ENCODE data around the genes CELA2A, SLC25A34 and UQCRHL.

DNA sequence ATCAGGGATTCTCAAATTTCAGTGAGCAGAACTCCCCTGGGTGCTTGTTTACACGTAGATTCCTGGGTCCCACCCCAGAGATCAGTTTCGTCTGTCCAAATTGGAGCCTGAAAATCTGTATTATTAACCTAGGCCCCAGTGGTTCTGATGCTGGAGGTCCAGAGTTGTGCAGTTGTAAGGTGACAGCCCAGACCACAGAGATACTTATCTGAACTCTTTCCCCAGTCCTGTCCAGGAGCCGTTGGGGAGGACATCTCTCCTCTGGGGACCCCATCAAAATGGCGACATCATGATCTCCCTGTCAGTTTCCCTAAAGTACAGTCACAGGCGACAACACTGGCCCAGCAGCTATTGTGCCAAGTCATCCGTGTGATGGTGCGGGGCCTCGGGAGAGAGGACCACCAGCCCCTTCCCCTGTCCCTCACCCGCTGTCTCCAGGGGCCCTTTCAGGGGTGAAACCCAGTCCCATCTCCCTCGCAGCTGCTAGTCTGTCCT, 779 bp upstream of the EFHD2 start:
- PRO-cap = no peak
- RAMPAGE, long total RNA = no peak

DNA sequence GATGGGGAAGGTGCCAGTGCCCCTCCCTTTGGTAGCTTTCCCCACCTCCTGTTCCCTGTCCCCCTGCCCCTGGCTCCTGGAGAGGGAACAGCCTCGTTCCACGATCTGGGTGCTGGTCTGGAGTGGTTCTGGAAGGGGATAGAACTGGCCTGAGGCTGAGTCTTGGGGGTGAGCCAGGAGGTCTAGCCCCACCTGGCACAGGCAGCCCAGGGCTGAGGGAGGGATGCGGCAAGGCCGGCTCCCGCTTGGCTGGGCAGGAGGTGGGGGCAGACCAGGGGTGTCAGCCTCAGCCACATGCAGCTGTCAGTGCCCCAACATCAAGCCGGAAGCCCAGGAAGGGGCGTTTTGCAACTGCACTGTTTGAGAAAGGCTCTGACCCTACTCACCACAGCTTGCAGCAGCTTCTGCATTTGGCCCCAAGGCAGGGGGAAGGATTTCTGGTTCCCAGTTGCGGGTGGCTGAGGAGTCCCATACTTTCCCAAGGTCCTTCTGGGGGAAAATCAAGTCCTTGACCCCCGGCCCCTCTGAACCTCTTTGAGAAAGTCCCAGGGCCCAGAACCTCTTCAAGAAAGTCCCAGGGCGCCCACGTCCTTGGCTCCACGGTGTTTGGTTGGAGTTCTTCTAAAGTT, 1.9 kb downstream of the EFHD2 start:
- PRO-cap = no peak
- RAMPAGE, long total RNA = no peak

DNA sequence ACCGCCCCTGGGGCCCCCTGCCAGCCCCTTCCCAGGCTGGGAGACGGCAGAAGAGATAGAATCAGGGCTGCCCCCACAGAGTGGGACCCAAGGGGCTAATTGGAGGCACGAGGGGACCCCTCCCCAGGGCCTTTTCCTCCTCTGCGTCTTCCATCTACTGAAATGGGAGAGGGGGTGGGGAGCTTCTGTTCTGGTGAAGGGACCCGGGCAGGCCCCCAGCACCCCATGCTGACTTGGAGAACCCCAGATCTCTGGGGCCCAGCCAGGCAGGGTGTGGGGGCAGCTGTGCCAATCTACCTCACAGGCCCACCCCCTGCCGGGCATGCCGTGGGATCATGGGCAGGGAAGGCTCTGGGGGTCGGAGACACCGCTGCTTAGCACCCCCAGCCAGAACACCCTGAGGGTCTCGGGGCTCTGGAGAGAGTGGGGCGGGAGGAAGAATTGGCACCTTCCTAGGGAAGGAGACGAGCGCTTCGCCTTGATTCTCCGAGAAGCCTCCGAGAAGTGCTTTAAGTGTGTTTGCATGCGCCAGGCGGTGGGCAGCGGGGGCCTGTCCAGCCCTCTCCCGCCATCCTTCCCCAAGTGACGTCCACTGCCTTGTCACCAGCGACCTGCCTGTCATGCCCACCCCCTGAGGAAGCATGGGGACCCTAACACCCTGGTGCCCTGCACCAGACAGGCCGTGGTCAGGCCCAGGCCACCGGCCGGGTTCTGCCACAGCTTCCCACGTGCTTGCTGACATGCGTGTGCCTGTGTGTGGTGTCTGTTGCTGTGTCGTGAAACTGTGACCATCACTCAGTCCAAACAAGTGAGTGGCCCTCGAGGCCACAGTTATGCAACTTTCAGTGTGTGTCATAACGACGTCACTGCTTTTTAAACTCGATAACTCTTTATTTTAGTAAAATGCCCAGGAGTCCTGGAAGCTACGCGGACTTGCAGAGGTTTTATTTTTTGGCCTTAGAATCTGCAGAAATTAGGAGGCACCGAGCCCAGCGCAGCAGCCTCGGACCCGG, 8.8 kb upstream of the CTRC start:
- PRO-cap = no peak
- RAMPAGE, long total RNA = no peak

DNA sequence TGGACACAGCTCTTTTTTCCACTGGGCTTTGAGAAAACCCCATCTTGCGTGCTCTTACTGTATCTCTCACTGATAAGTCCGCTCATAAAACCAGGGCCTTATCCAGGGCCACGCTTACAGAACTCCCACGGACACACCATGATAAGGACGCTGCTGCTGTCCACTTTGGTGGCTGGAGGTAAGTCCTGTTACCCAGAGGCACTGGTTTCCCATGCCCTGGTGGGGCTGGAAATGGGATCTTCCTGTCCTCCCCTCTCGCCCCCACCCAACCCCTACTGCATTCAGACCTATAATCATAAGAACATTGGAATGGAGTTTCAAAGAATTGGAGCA, at the start of gene CELA2A:
CELA2A (plus strand) TSS at position 117 of the 333 bp plus-strand sequence.
- PRO-cap = no peak
- RAMPAGE, long total RNA = no peak

GRCh38 chr1:15604384-15604823, 12.9 kb upstream of the DDI2 start:
- PRO-cap = unidirectional peak, plus-strand start at chr1:15604550
- RAMPAGE, long total RNA = no peak

- PRO-cap = bidirectional peak, plus-strand start at chr1:15617990, minus-strand start at chr1:15618005
- RAMPAGE, long total RNA = no peak
Observed at GRCh38 chr1:15617927-15618677, 844 bp downstream of the DDI2 start.

GRCh38 chr1:15640630-15641164, 18.8 kb upstream of the RSC1A1 start:
- PRO-cap = no peak
- RAMPAGE, long total RNA = no peak

DNA sequence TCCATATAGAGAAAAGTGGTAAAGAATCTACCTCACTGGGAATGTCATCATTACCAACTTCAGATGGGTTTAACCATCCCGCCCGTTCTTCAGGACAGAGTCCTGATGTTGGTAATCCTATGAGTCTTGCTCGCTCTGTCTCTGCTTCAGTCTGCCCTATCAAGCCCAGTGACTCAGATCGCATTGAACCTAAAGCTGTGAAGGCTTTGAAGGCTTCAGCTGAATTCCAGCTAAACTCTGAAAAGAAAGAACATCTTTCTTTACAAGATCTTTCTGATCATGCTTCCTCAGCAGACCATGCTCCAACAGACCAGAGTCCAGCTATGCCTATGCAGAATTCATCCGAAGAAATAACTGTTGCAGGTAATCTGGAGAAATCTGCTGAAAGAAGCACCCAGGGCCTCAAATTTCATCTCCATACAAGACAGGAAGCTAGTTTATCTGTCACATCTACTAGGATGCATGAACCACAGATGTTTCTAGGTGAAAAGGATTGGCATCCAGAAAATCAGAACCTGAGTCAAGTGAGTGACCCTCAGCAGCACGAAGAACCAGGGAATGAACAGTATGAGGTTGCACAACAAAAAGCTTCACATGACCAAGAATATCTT, 420 bp downstream of the RSC1A1 start:
- PRO-cap = no peak
- RAMPAGE, long total RNA = no peak

- PRO-cap = no peak
- RAMPAGE, long total RNA = no peak
Observed at GRCh38 chr1:15669142-15669654, 9.7 kb downstream of the RSC1A1 start.

DNA sequence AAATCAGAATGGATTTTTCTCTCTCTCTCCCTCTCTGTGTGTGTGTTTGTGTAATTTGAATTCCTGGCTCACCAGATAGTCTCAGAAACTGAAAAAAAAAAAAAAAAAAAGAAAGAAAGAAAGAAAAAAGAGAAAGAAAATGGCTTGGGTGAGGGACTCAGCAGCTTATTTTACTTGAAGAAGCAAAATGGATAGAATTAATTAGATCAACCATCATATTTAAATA, 1.2 kb downstream of the PLEKHM2 start:
- PRO-cap = no peak
- RAMPAGE, long total RNA = no peak

DNA sequence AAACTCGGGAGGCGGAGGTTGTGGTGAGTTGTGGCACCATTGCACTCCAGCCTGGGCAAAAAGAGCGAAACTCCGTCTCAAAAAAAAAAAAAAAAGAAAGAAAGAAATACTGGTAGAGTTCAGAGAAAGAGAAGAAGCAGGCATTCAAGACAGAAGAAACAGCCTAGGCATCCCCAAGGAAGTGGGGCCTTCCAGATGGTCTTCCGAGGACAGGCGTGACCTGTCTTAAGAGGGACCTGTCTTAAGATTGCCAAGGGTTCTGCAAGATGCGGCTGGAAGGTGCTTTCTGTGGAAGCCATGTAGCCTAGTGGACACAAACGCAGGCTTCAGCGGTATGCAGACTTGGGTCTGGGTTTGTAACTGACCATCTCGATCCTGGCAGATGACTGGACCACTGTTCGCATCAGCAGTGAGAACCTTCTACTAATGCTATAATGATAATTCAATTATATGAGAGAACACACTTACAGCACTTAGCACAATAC, 5.1 kb downstream of the PLEKHM2 start:
- PRO-cap = no peak
- RAMPAGE, long total RNA = no peak

GRCh38 chr1:15714440-15714894, 21.6 kb upstream of the SLC25A34 start:
- PRO-cap = no peak
- RAMPAGE, long total RNA = no peak

DNA sequence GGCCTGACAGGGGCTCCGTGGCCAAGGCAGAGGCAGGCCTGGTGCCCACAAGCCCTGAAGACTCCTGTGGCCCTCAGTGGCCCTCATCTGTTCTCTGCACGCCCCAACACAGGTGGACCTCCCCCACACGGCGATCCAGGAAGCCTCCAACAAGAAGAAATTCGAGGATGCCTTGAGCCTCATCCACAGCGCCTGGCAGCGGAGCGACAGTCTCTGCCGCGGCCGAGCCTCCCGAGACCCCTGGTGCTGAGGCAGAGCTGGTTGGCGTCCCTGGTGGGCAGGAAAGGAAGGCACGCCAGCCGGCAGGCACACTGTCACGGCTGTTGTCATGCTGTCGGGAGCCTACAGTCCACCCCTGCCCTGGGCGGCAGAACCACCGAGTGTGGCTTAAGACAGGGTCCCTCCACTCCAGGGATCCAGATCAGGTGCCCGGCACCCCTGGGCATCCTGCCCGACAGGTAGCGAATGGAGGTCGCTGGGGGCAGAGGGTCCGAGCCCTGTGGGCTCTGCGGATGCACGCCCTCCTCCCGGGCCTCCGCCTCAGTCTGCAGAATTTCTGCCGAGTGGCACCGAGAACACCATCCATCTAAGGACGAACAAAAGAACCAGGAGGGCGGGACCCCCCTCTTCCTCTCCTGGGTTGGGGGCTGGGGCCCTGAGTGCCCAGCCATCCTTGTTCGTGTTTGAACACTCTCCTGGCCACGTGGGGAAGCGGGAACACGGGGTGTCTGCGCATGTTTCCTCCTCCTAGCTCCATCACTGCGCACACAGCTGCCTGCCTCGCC, 2.2 kb upstream of the SLC25A34 start:
- PRO-cap = no peak
- RAMPAGE, long total RNA = no peak

GRCh38 chr1:15734470-15734820, 1.6 kb upstream of the SLC25A34 start:
- PRO-cap = no peak
- RAMPAGE, long total RNA = no peak

GRCh38 chr1:15735812-15736821, at the start of gene SLC25A34:
Gene SLC25A34, plus strand, starts transcription at chr1:15736258.
- PRO-cap = no peak
- RAMPAGE, long total RNA = no peak

- PRO-cap = no peak
- RAMPAGE, long total RNA = no peak
Observed at GRCh38 chr1:15756035-15756948, 2.3 kb upstream of the FBLIM1 start.

GRCh38 chr1:15807396-15807981, at the start of gene UQCRHL:
Gene UQCRHL, minus strand, starts transcription at chr1:15807649.
- PRO-cap = no peak
- RAMPAGE, long total RNA = no peak

DNA sequence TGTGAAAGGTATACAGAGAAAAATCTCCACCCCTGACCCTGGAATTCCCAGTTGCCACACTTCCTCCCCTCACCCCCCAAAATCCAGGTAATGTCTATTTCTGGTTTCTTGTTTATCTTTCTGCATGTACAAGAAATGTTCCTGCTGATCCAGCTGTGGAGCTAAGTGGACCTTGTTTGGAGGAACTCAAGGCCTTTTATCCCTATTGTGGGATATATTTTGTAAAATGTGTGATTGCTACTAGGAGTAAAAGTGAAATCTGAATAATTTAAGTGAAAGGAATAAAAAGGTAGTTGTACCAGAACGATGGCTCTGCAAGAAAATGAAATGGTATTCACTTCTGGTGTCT, 2.9 kb downstream of the SPEN start:
- PRO-cap = no peak
- RAMPAGE, long total RNA = no peak

GRCh38 chr1:15852149-15852409, 4.6 kb downstream of the SPEN start:
- PRO-cap = unidirectional peak, minus-strand start at chr1:15852234
- RAMPAGE, long total RNA = no peak

DNA sequence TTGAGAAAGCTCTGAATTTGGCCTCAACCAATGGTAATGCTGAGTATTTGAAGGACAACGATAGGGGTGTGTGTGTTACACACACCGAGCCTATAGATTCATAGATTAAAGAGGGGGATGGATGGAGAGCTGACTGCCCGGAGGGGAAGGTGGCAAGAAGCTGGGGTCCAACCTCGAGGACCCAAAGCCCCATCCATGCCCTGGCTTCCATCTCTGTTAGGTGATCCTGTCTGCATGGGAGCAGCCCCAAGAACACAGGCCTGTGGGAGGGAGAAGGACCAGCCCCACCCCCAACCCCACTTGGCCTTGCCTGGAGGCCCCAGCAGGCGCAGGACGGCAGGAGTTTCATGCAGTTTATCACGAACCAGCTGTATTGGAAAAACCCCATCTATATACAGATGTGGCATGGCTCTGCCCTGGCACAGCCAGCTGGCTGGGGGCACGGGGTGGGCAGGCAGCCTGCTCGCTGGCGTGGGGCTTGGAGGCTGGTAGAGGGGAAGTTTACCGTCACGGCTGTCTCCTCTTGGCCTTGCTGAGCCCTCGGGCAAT, 3.2 kb downstream of the HSPB7 start:
- PRO-cap = no peak
- RAMPAGE, long total RNA = no peak